T47D (cell line): Measurements from ENCODE around the gene CDH6.

DNA sequence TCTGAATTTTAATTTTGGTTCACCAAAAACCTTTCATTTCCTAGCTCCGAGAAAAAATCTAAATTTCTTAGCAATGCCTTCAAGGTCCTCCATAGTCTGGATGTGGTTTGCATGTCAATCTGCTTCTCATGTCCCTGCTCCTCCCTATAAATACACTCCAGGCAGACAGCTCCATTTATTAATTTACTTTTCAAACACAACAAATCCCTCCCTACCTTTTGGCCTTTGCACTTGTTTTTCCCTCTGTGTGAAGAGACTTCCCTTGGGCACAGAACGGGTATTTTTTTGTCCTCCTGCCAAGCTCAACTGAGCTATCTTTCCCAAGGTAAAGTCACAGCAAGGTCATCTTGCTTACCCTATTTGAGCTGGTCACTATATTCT is 159.5 kb upstream of the ANKH start:
- RRBS = no CpG with 5 or more reads among the region's 2 CpGs

DNA sequence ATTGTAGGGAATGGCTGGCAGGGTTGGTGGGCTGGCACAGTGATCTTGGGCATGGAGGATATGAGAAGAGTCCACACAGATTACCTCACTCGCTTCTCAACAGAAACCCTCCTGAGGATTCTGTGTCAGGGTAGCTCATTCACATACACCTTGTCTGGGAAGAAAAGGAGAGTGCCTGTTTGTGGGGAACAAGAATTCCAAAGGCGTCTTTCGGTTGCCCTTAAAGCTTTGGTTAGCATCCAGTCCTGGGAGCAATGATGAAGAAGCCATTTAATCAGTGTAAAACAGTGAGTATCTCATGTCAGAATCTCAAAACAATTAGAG is 26.2 kb downstream of the FBXL7 start:
- RRBS = no CpG with 5 or more reads among the region's 3 CpGs

DNA sequence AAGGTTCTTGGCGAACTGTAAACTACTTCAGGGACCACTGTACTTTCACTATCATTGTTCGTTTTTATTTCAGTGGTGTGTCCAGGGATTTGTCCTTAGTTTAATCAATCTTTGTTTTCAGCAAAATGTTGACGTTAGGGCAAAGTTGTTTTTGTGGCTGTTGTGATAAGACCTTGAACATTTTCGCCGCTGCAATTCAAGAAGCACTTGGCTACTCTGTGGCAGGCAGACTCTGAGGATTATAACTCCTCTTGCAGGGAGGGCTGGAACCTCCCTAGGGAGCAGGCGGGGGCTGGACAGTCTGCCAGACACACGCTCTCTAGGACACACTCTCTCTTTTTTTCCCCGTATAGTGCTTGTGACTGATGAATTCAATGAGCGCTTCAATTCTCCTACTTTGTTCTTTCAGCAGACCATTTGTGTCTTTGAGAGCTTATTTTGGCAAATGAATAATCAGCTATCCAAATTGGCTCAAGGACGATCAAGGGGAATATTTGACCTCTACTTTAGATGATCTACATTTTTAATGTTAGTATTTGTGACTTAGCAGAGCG is 252.9 kb downstream of the FBXL7 start:
- RRBS = no CpG with 5 or more reads among the region's 11 CpGs

- RRBS = no CpG with 5 or more reads among the region's 5 CpGs
Measured at GRCh38 chr5:15938769-15939440, 240.7 kb downstream of the MARCHF11 start.

DNA sequence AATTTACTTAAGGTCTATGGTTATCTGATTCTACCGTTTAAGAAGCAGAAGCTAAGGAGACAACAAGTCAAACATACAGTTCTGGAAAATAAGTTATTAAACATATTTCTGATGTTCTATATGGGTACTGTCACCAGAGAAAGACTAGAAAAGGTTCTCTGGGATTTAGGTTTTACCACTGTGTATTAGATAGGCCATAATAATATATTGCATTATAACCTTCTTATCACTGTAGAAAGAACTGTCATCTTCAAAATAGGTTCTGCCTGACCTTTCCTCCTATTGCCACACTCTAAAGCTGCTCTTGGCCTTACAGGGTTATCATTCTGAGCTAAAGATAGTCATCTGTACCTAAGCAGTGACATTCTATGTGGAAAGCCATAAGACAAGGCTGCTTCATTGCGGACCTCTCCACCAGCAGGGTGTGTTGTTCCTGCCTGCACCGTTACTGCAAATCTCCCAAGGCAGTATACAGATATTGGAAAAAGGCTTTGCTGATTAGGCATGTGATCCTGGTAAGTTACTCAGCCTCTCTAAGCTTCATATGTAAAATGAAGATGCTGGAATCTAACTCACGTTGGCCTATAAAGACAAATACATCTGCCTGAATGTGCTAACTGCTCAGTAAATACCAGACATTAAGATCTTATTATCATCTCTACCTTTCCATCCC is 8.2 kb downstream of the ZNF622 start:
- RRBS = no CpG with 5 or more reads among the region's 4 CpGs

DNA sequence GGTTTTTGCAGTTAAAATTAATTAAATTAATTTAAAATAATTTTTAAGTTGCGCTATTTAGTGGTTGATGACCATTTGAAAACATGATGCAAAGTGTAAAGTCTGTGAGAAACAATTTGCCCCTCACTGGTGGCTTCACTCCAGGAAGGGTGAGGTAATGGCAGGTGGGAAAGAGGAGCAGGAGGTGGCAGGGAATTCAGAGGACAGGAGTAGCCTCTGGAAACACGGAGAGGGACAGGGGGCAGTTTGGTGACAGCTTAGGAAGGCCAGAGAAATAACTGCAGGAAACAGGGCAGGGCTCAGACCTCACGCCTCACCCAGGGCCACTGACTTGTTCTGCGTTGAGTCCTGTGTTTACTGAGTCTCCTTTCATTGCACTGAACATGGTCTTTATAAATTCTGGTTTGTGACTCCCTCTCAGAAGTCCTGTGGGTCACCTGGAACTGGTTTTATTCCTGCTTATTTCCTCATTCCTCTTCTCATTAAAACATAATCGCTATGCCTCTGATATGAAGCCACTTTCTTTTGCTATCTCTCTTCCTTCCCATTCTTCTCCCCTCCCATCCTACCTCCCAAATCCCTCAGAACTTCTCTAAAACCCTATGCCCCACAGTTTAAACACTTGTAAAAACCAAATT is 55.2 kb upstream of the ZNF622 start:
- RRBS = no CpG with 5 or more reads among the region's 5 CpGs

GRCh38 chr5:16537937-16538438 is 72.4 kb upstream of the ZNF622 start:
- RRBS = 76% methylated on average over 4 of the region's 11 CpGs

- RRBS = no CpG with 5 or more reads among the region's 9 CpGs
Measured at GRCh38 chr5:16568910-16569307, 47.9 kb downstream of the RETREG1 start.

DNA sequence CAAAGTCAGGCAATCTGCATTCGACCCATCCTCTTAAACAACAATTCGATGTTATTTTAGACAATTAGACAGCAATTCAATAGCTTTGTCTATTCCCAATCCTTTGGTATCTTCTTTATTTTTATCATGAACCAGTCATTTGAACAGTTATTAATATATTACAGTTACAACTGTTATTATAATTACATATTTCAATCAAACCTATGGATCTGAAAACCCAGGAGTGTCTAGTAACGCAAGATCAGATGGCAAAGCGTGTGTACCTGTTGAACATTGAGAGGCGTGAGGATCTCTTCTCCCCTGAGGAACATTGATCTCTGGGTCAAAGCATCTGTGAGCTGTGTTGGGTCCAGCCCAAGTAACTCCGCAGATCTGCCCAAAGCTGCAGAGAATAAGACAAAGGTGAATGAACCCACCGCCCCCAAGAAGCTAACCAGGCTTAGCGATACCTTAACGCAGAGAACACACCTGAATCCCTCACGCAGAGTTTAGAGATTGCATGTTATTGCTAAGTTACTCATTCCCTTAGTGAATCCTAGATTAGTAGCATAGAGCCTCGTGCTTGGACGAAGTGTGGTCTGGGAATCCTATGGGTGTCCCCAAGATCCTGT is 149.1 kb upstream of the RETREG1 start:
- RRBS = no CpG with 5 or more reads among the region's 12 CpGs

GRCh38 chr5:16809643-16810344 is 126.3 kb downstream of the MYO10 start:
- RRBS = no CpG with 5 or more reads among the region's 12 CpGs

GRCh38 chr5:17282278-17282693 is 64.9 kb downstream of the BASP1 start:
- RRBS = no CpG with 5 or more reads among the region's 5 CpGs

DNA sequence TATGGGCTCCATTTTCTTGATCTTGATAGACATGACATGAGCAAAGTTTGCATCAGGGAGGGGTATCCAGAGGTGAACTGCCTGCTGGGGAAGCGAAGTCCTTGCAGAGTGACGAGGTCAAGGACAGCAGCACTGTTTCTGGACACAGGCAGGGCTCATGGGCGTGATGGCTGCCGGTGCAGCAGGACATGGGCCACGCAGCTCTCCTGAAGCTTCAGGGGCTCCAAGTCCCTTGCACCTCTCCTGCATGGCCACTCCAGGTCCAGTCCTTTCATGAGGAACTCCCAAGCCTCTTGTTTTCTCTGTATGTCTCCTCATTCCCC is 123.9 kb downstream of the H3Y2 start:
- RRBS = no CpG with 5 or more reads among the region's 5 CpGs

DNA sequence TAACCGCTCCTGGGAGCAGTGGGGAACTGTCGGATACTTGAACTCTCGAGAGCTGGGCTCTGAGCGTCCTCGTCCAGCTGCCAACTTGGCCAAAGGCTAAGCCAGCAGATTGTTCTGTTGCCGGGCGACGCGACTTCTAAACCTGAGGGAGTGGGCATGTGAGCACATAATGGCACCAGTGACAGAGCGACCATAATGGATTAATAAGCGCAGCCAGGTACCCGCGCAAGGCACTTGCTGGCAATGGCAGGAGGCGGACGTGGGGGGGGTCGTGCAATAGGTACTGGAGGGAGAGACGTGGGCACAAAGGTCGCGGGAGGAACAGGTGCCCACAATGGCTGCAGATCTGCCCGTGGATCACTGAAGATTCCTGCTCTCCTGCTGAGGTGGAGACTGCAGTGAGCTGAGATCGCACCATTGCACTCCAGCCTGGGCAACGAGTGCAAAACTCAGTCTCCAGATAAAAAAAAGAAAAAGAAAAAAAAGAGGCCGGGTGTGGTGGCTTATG is 1368.6 kb downstream of the CDH12 start:
- RRBS = no CpG with 5 or more reads among the region's 23 CpGs

DNA sequence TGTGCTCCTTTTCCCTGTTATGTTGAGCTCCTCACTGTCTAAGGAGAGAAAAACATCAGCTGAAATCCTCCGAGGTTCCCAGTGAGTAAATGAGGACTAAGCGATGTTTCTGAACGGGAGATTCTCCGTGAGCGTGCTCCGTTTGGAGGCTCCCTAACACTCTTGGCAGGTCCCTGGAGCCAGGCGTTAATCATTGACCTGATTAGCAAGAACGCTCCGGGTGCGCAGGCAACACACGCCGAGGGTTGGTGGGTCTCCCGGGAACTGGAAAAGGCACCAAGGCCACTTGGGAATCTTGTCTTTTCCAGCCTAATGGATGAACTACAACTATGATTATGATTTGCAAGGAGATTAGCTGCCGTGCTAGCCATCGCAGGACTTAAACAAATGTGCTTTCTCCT is 640.5 kb downstream of the CDH12 start:
- RRBS = no CpG with 5 or more reads among the region's 15 CpGs

DNA sequence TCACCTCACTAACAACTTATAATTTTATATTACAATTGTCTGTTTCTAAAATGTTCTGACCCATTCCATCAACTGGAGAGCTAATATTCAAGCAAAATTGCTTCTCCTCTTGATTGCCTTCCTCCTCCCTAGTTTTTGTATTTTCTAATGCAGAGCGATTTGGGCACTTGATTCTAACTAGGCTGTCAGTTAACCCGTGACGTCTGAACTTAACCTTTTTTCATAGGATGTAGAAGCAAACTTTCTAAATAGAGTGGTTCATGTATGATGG is 139.2 kb downstream of the CDH12 start:
- RRBS = no CpG with 5 or more reads among the region's 3 CpGs

DNA sequence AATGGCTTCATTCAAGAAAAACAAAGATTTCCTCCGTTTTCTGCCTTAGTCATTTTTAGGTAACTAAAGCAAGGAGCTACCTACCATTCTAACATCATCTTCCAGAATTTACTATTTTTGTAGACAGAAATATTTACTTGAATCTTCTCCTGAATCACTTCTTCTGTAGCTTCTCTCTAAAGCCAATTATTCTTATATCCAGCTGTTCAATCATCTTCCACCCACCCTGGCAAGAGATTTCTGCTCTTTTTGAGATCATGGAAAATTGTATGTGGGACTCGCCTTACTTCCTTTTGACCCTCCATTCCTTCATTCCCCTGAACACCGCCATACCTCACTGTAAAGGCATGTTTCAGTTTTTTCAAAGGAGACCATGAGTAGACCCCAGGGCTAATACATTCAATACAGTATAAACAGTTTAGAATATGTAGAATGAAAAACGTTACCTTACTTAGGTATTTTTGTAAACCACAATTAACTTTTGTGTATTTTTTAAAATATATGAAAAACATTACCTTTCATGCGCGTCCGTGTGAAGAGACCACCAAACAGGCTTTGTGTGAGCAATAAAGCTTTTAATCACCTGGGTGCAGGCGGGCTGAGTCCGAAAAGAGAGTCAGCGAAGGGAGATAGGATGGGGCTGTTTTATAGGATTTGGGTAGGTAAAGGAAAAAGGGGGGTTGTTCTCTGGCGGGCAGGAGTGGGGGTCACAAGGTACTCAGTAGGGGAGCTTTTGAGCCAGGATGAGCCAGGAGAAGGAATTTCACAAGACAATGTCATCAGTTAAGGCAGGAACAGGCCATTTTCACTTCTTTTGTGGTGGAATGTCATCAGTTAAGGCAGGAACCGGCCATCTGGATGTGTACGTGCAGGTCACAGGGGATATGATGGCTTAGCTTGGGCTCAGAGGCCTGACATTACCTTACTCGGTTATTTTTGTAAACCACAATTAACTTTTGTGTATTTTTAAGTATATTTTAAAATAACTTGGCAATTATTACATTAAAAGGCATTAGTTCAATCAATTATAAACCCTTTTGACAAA is 800.8 kb upstream of the CDH10 start:
- RRBS = no CpG with 5 or more reads among the region's 14 CpGs

DNA sequence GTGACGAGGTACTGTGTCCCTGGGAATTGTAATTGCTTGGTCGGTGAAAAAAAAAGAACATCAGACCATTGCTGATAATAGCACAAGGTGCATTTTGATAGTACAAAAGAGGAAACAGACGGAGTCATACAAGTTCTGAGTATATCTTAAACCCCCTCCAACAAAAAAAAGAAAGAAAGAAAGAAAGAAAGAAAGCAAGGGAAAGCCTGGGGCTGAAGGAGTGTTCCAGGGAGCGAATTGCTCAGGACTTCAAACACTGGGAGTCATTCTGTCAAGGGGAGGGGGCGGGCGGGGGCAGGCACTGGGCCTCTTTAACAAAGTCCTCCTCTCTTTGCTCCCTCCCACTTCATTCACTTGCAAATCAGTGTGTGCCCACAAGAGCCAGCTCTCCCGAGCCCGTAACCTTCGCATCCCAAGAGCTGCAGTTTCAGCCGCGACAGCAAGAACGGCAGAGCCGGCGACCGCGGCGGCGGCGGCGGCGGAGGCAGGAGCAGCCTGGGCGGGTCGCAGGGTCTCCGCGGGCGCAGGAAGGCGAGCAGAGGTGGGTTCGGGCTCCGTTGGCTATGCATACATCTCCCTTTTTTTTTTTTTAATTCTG is at the start of gene CDH6:
CDH6 (plus strand) TSS at position 341 of the 598 bp plus-strand sequence.
- RRBS = no CpG with 5 or more reads among the region's 29 CpGs

DNA sequence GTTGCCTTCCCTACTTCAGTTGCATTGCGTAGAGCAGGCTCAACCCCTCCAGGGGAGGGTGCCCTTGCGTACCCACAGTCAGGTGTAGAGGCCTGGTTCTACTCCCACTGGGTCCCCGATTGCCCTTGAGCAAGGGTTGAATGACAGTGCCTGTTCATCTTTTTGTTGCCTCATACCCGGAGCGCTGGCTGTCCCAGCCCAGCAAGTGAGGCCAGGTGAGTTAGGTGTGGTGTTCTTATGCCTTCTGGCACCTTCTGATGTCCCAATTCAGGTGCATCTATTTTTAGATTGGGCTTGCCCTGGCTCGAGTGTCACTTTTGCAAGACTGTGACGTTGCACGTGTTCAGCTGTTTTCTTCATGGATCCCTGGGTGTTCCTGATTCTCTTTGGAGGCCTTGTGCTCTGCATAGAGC is 257.8 kb downstream of the GOLPH3 start:
- RRBS = no CpG with 5 or more reads among the region's 8 CpGs

- RRBS = no CpG with 5 or more reads among the region's 3 CpGs
Measured at GRCh38 chr5:31921774-31922293, 252.3 kb downstream of the GOLPH3 start.

- RRBS = no CpG with 5 or more reads among the region's 9 CpGs
Measured at GRCh38 chr5:31935788-31936604, 238.1 kb downstream of the GOLPH3 start.